Sigmoid colon (tissue), 4 donors: ENCODE measurements around a stretch of chr6.

DNA sequence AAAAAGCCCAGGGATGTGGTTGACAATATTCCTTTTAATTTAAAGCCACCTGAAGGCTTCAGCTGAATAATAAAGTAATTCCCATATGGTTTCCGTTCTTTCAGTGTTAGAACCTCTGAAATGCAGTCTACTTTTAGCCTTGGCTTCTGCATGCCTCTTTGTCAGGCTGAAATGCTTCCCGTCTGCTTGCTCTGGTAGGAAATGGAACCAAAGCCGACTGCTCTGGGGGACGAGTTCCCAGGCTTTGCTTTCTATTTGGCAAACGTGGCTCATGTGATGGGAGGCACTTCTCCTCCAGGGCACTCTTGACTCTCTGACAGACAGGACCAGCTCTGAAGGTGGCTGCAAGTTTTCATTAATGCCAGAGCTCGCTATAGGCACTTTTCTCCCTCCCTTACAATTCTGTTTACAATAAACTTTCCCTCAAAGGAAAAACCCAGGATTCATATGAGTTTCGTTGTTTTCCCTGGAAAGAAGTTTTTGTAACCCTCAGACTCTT, 225.2 kb downstream of the PRL start:
- PRO-cap = no peak
- RAMPAGE, long total RNA, 4 experiments = no peak in any of the 4 experiments

GRCh38 chr6:24228571-24229104, 102.6 kb downstream of the NRSN1 start:
- PRO-cap = no peak
- RAMPAGE, long total RNA, 4 experiments = no peak in any of the 4 experiments

DNA sequence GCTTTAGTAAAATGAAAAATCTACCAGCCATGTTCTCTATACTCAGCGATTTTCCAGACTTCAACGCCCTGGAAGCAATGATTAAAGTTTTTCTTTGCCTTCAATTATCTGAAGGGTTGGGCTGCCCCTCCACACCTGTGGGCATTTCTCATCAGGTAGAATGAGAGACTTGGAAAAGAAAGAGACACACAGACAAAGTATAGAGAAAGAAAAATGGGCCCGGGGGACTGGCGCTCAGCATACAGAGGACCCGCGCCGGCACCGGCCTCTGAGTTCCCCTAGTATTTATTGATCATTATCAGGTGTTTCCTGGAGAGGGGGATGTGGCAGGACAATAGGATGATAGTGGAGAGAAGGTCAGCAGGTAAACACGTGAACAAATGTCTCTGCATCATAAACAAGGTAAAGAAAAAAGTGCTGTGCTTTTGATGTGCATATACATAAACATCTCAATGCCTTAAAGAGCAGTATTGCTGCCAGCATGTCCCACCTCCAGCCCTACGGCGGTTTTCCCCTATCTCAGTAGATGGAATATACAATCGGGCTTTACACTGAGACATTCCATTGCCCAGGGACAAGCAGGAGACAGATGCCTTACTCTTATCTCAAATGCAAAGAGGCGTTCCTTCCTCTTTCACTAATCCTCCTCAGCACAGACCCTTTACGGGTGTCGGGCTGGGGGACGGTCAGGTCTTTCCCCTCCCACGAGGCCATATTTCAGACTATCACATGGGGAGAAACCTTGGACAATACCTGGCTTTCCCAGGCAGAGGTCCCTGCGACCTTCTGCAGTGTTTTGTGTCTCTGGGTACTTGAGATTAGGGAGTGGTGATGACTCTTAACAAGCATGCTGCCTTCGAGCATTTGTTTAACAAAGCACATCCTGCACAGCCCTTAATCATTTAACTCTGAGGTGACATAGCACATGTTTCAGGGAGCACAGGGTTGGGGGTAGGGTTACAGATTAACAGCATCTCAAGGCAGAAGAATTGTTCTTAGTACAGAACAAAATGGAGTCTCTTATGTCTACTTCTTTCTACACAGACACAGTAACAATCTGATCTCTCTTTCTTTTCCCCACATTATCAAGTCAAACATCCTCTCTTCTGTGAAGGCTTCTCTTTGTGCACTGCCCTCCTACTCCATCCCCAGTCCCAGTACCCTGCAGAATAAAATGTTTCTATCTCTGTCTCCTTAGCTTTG, 2.4 kb upstream of the MRS2 start:
- PRO-cap = no peak
- RAMPAGE, long total RNA, 4 experiments = no peak in any of the 4 experiments

DNA sequence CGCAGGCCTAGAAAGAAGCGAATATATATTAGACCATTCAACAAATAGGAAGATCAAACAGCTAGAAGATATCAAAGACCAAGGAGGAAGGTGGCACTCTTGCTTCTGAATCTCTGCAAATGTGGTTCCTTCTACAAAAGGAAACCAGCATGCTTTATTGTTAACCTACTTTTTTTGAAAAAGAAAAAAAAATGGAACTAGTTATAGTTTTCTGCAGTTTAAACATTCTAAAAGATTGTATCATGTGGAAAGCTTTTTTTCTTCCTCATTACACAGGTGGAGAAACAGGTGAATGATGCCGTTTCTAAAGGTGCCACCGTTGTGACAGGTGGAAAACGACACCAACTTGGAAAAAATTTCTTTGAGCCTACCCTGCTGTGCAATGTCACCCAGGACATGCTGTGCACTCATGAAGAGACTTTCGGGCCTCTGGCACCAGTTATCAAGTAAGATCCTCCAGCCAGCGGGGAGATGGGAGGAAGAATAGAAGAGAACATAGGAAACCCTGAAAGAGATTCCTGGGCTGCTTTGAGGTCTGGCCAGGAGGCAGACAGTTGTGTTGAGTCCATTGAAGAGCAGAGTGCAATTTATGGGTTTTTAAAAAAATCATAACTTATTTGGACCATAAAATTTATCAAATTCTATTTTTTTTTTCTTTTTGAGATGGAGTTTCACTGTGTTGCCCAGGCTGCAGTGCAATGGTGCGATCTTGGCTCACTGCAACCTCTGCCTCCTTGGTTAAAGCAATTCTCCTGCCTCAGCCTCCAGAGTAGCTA, 33.1 kb downstream of the ALDH5A1 start:
- PRO-cap = no peak
- RAMPAGE, long total RNA, 4 experiments = no peak in any of the 4 experiments

- PRO-cap = no peak
- RAMPAGE, long total RNA, 4 experiments = no peak in any of the 4 experiments
Measured at GRCh38 chr6:24646723-24647074, 708 bp upstream of the KIAA0319 start.

GRCh38 chr6:24718545-24718888, 437 bp downstream of the C6orf62 start:
- PRO-cap = no peak
- RAMPAGE, long total RNA, 4 experiments = no peak in any of the 4 experiments

DNA sequence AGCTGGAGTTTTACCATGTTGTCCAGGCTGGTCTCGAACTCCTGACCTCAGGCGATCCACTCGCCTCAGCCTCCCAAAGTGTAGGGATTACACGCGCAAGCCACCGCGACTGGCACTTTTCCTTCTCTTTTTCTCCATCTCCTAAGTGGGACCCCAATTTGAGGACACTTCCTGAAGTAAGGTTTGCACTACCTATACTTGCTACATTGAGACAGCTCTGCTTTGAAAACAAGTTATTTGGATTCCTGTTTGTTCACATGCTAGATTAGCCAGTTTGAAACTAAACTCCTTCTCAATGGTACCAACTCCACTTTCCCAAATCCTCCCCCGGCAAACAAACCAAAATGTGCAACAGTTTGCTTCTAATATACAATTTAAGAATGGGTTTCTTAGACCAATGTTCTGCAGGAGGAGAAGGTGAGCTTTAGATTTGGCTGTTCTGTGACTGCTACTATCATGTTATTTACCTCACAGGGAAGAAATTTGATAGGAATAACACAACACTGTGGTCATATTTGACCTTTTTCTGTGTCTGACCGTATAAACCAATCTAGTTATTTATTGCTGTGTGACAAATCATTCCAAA, 33.3 kb downstream of the RIPOR2 start:
- PRO-cap = no peak
- RAMPAGE, long total RNA, 4 experiments = no peak in any of the 4 experiments

GRCh38 chr6:24902988-24903305, 32.8 kb downstream of the RIPOR2 start:
- PRO-cap = no peak
- RAMPAGE, long total RNA, 4 experiments = no peak in any of the 4 experiments

DNA sequence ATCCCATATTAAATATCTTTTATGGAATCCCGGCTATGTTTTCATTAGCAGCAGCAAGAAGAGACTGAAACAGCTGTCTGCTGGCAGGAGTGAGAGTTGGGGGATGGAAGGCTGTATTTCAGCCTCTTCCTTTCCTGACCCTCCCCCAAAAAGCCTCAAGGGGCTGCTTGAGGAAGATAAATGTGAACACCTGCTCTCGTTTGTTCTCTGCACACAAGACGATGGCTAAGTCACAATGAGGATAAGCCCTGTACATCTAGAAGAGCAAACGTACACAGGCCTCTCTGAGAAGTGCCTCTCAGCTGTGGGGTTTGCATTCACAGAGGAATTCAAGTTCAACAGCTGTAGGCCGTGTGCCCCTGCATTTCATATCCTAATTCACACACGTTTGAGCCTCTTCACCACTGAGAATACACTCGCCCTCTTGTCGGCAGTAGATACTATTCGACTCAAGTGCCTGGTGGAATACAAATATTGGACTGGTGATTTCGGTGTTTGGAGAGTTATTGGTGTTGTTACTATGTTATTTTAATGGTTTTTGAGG, 16.2 kb downstream of the RIPOR2 start:
- PRO-cap = no peak
- RAMPAGE, long total RNA, 4 experiments = no peak in any of the 4 experiments

DNA sequence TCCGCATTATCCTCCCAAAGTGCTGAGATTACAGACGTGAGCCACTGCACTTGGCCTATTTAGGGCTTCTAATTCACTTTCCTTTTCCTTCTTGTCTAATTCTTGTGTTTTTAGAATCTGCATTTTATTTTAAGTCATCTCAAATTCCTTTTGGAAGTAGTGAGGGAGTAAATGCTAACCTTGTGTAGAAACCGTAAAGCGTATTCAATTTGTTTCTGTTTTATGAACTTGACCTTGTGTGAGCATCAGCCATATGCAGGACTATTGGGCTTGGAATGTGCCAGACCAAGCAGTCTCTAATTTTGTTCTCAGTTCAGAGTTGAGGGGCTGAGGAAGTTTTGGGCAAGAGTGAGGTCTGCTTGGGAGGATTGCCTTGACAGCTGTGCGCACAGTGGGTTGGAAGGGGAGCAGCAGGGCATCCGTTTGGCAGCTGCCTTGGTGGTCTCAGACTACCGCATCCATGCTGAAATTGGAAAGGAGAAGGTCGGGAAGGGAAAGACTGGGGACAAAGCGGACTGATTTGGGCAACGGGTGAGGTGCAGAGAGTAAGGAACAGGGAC, 38.7 kb downstream of the CARMIL1 start:
- PRO-cap = no peak
- RAMPAGE, long total RNA, 4 experiments = no peak in any of the 4 experiments

- PRO-cap = no peak
- RAMPAGE, long total RNA, 4 experiments = no peak in any of the 4 experiments
Measured at GRCh38 chr6:25515455-25515818, 136.6 kb upstream of the SCGN start.

- PRO-cap = no peak
- RAMPAGE, long total RNA, 4 experiments = no peak in any of the 4 experiments
Measured at GRCh38 chr6:25534891-25535441, 117.0 kb upstream of the SCGN start.

DNA sequence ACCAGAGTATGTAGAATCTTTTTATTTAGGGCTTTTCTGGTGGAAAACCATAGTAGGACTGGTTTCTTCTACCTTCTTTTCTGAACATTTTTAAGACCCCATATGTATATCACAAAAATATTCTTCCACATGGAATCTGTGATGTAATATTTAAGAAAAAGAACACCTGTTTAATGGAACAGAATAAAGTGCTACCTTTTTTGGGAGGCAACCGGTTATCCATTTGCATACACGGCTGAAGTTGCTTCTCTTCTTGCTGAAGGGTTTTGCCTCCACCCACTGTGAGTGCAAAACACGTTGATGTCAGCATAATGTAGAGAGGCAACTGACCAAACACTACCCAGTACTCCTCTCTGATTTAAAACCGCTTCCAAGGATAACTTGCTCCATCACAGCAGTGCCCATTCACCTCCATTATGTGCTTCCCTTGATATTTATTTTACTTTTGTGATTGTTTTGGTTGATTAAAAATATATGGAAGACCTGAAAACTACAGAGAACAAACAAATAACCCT, 1.5 kb downstream of the SLC17A1 start:
- PRO-cap = no peak
- RAMPAGE, long total RNA, 4 experiments = no peak in any of the 4 experiments

DNA sequence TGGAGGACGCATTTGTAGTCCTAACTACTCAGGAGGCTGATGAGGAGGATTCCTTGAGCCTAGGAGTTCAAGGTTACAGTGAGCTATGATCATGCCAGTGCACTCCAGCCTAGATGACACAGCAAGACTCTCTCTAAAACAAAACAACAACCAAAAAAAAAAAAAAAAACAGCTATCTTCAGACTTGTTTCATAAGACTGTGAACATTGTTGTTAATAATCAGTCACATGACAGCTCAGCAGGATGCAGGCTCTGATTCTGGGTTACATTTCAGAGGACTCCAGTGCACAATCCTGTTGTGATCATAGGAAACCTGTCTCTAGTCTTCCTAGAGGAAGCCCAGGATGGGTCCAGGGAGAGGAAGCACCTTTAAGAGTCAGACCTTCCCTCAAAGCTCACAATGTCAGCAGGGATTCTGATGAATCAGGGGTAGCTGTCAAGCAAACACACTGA, 2.2 kb upstream of the SLC17A3 start:
- PRO-cap = no peak
- RAMPAGE, long total RNA, 4 experiments = no peak in any of the 4 experiments

DNA sequence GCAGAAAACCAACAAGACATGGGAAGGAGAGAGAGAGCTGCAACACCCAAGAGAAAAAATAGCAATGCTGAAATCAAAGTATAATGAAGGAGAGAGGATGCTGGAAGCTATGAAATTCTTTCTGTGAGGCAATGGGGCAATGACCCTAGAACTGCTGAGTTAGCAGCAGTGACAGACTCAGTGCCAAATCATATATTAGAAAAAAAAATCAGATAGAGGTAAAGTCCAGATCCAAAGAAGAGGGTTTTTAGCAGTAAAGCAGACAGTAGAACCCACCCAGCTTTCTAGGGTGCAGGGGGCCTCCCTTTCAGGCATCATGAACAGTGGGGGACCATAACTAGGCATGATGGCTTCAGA, 27.0 kb downstream of the SLC17A2 start:
- PRO-cap = no peak
- RAMPAGE, long total RNA, 4 experiments = no peak in any of the 4 experiments

DNA sequence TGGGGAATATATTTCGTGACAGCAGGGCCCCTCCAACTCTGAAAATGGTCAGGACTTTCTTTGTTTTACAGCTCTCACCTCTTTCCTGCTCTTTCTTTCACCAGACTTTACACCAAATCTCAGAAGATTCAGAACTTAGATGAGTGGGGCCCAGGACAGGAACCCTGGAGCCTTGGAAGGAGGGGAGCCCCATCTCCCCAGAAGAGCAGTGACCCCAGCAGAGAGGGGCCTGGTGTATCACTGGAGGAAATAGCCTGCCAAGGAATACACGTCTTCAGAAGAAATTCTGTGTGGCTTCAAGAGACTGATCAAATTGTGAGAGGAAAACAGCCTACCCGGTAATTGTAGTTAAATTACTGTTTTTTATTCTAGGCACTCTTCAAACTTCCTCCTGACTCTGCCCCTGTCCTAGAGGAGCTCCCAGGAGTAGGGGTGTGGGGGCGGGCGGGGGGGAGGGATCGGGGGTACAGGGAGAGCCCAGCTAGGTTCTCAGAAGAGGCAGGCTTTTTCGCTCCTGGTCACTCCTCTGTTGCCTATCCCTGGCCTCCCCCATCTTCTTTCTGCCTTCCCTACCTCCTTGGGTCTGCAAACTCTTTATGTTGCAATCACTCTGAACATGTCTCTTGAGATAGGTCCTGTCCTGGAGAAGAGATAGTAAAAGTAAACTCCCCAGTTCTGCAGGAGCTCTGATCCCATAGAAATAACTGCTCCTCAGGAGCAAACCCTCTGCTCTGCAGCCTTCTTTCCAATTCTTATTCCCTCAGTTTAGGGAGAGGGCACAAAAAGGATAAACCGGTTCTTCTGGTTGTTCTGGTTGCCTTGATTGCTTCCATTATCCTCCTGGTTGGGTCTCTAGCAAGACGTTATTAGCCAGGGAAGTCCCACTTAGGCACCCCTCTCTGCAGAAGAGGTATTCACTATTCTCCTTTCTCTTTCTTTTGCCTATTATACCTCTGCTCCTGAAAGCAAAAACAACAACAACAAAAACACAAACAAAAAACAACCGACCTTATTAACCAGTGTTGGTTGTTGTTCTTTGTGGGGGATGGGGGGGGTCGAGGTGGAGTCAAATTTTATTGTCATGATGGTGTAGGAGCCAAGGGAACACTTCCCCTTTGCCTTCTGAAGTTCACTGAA, 711 bp downstream of the TRIM38 start:
- PRO-cap = no peak
- RAMPAGE, long total RNA, 4 experiments = no peak in any of the 4 experiments

- PRO-cap = no peak
- RAMPAGE, long total RNA, 4 experiments = no peak in any of the 4 experiments
Measured at GRCh38 chr6:25991663-25992300, 25.8 kb downstream of the H1-1 start.

DNA sequence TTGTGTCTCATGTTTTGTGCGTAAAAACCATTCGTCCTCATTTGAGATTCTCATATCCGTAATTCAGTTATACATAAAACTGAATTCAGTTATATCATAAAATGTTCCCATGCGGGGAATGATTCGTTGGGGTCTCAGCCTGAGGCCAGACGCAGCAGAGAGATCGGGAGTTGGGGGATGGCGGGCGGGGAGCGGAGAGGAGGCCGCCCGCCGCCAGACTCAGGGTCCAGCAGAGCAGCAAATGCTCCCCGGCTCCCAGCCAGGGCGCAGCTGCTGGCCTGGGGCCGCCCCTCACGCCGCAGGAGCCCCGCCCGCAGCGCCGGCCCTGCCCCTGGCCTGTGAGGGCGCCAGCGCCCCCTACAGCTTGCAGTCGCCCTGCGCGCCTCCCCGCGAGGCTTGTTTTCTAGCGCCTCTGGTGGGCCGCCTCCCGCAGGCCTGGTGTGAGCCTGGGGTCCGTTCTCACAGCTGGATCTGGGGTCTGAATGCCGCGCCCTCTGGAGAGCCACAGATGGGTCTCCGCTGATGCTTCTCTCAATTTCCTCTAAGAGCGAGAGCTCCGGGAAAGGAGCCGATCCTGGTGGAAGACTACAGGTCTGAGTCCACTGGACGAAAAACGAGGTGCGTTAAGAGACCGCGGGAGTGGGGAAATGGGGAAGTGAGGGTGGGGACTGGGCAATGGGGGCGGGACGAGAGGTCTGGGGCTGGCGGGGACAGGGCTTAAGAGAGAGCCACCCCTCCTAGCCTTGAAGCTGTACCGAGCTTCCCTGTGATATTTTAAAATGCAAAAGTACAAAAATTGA, 25.1 kb downstream of the H1-1 start:
- PRO-cap = unidirectional peak, minus-strand start at position 221 of the sequence; unidirectional peak, minus-strand start at position 641 of the sequence
- RAMPAGE, long total RNA, 4 experiments = start-site peak on the plus strand in 2 of 4 experiments, centred at positions 405 to 431 of the sequence, 21 to 78 reads per replicate

DNA sequence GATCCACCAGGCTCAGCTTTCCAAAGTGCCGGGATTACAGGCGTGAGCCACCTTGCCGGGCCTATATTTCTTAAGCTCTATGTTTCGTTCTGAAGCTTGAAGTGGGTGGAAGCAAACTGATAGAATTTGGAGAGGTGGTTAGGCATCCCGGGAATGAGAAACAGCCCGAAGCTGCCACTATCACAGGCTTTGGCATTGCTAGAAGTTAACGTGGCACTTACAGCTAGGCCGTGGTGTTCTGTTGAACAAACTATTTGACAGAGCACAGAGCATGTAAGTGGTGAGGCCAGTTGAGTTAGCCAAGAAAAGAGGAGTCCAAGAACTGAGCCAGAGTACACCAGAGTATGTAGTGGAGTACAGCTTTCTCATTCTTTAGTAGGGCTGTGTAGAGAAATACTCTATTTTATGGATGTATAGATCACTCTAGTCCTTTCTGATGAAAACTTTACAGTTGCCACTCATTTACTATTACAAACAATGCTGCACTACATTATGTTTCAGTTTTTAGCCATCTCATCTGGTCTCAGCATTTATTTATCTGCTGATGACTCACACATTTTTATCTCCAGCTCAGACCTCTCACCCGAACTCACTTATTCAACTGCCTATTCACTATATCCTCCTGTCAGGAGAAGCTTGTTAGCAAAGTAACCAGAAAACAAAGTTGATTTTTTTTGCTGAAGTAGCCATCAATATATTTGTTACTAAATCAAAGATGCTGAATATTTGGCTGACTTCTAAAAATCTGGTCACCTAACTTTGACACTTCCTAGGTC, 1.6 kb downstream of the H4C2 start:
- PRO-cap = no peak
- RAMPAGE, long total RNA, 4 experiments = no peak in any of the 4 experiments

DNA sequence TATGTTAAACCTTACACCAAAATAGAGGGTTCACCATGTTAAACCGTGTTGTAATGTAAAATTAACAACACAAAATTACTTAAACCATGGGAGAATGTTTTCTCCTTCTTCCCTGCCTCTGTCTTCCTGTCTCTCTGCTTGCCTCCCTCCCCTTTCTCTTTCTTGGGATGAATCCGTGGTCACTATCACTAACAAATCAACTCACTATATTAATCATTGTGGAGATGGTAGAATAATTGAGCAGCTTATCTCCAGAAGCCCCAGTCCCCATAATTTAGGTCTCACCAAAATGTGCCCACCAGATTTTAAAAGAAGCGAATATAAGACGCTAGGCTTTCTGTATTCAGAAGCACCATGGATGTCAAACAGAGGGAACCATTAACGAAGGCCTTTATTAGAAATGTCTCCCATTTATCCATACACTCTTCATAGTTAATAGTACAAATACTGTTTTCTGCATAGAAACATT, 1.8 kb downstream of the H1-2 start:
- PRO-cap = no peak
- RAMPAGE, long total RNA, 4 experiments = no peak in any of the 4 experiments